AG04450 (cell line): ENCODE data around the gene GDI2.

- CAGE, long polyA plus RNA: no peak
- RRBS: no CpG with 5 or more reads among the region's 2 CpGs
These were observed 1.8 kb downstream of the TUBAL3 start for GRCh38 chr10:5402829-5403147.

- CAGE, long polyA plus RNA: no peak
- RRBS: no CpG with 5 or more reads among the region's 15 CpGs
These were observed 32.3 kb downstream of the CALML5 start for GRCh38 chr10:5466988-5467589.

DNA sequence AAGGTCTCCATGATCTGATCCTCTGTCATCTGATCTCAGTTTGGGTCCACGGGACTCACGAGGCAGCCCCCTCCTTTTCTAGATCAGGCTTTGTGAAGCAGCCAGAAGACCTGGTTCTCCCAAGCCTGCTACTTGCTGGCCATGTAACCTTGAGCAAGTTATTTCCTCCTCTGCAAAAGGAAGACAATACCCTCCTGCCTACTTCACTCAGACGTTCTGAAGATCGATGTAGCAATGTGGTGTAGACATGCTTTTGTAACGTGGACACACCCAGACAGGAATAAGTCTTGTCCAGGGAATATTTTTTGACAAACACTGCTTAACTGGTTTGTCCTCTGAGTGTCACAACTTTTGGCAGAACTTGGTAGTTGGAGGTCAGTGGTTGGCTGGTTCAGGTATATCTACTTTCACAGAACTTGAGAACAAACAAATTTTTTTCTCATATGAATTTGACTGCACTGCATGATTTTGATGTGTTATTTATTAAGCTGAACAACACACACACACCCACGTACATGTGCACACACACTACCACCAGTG is 19.6 kb downstream of the CALML3 start:
- CAGE, long polyA plus RNA: no peak
- RRBS: no CpG with 5 or more reads among the region's 6 CpGs

- CAGE, long polyA plus RNA: no peak
- RRBS: 38% methylated on average over 4 of the region's 23 CpGs
These were observed 23.3 kb downstream of the CALML3 start for GRCh38 chr10:5547549-5548900.

DNA sequence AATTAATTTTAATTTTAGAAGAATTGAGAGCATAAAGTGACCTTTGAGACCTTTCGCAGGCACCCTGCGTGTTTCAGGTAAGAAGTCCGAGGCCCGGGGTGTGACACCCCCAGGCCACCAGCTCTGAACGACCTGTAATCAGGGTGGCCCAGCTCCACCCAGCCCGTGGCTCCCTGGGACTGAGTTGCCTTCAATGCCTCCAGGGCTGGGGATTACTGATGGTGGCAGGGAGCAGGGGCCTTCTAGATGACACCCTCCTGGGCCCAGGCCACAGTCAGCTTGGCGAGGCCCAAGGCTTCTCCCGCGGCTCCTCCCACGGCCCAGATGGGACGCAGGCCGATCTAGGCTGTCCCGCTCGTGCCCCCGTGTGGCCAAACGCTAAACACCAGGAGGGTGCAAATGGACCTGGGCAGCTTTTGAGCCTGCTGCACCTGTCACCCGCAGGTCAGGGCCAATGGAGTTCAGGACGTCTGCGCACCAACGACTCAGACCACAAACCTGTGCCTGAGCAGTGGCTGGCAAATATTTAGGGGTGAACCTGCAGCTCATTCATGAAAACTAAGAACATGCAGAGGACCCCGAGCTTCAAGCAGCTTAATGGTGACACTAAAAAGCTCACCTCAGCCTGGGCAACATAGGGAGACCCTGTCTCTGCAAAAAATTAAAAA is 43.3 kb downstream of the ASB13 start:
- CAGE, long polyA plus RNA: no peak
- RRBS: no CpG with 5 or more reads among the region's 21 CpGs

- CAGE, long polyA plus RNA: no peak
- RRBS: 75% methylated on average over 3 of the region's 28 CpGs
These were observed 20.2 kb downstream of the ASB13 start for GRCh38 chr10:5645944-5646860.

- CAGE, long polyA plus RNA: no peak
- RRBS: 79% methylated on average over 3 of the region's 9 CpGs
These were observed 12.1 kb downstream of the ASB13 start for GRCh38 chr10:5654270-5654746.

DNA sequence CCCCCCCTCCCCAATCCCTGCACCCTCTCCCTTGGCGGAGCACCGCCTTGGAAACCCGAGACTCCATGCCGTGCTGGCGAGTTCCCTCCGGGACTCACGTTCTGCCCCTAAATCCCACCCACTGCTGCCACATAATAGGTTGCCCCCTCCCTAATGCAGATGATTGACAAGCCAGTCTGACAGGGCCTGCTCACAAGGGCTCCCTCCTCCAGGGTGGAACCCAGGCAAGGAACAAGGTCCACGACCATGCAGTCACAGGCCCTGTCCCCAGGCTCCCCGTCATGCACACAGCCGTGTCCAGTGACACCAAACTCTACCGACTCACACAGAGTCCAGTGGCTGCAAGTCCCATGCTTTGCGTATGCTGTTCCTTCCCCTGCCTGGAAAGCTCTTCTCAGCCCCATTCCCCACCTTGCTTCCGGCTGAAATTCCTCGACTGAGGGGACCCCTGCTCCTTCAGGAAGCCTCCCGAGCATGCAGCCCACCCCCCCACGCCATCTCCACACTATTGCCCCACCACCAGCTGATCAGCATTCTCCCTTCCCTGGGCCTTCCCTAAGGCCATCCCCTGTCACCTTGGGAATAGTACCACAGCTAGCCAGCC is 7.1 kb downstream of the ASB13 start:
- CAGE, long polyA plus RNA: no peak
- RRBS: no CpG with 5 or more reads among the region's 16 CpGs

- CAGE, long polyA plus RNA: no peak
- RRBS: no CpG with 5 or more reads among the region's 2 CpGs
These were observed 11.0 kb downstream of the TASOR2 start for GRCh38 chr10:5695466-5696148.

DNA sequence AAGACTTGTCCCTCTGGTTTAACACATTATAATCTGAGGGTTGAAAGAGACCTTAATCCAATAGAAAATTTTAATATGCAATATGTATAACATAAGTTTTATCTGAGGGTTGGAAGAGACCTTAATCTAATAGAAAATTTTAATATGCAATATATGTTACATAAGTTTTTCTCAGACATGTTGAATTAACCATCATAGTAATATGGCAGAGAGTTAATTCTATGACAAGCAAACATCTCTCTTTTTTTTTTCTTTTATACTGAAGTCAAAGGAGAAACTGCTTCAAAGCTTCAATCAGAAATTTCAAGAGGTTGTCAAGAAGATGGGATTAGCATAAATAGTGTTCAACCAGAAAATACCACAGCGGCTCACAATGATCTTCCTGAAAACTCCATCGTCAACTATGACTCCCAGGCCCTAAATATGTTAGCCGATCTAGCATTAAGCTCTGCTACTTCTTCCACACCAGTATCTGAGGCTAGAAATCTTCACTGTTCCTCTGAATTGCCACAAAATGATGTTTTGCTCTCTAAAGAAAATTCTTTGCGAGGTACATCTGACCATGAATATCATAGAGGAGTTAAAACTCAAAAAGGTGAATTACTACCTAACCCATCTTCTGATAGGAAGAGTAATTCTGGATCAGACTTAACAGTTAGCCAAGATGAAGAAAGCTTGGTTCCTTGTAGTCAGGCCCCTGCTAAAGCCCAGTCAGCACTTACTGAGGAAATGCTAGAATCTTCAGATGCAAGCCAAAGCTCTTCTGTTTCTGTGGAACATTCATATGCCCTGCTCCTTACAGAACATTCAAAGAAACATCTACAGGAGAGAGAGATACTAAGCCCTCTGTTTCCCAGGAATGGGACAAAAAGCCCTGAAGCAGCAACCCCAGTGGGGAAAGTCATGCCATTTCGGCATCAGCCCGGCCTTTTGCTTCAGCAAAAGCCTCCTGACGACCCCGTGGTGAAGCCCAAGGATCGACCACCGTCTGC is 55.0 kb downstream of the TASOR2 start:
- CAGE, long polyA plus RNA: no peak
- RRBS: no CpG with 5 or more reads among the region's 10 CpGs

GRCh38 chr10:5765079-5765492 is 48.1 kb downstream of the GDI2 start:
- CAGE, long polyA plus RNA: no peak
- RRBS: no CpG with 5 or more reads among the region's 7 CpGs

- CAGE, long polyA plus RNA: no peak
- RRBS: no CpG with 5 or more reads among the region's 2 CpGs
These were observed 18.6 kb downstream of the GDI2 start for GRCh38 chr10:5794543-5795077.

GRCh38 chr10:5812613-5813520 is at the start of gene GDI2:
TSS of gene GDI2 (minus strand) at chr10:5813434.
- CAGE, long polyA plus RNA: start-site peak on the minus strand at chr10:5813386-5813417, 116 and 88 reads in 2 replicates
- RRBS: 2% methylated on average over 29 of the region's 87 CpGs

DNA sequence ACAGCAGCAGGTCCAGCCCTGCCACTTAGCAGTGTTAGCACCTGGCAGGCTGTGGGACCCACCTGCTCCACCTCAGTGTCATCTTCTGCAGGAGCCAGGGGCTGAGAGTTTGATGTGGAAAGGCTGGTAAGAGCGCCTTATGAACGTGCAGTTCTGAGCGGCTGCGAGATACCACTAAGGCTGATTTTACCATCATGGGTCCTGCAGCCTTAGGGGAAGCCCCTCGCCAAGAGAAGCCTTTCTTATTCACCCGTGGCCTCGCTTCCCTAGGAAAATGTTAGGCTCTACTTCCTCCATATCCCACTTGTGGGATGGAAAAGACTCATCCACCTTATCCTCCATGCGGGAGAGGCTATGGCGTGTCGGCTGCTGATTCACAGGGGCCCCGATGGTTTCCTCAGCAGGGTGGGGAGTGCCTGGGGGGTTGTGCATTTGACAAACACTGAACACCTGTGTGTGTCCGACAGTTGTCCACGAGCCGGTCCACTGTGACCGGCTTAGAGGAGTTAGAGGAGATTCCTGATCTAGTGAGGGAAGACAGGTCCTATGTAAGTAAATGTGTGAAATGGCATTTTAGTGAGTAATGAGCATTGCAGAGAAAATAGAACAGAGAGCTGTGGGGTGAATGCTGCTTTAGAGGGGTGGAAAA is 21.3 kb downstream of the FBH1 start:
- CAGE, long polyA plus RNA: no peak
- RRBS: no CpG with 5 or more reads among the region's 15 CpGs

GRCh38 chr10:5932445-5932874 is 42.4 kb downstream of the FBH1 start:
- CAGE, long polyA plus RNA: no peak
- RRBS: no CpG with 5 or more reads among the region's 8 CpGs

DNA sequence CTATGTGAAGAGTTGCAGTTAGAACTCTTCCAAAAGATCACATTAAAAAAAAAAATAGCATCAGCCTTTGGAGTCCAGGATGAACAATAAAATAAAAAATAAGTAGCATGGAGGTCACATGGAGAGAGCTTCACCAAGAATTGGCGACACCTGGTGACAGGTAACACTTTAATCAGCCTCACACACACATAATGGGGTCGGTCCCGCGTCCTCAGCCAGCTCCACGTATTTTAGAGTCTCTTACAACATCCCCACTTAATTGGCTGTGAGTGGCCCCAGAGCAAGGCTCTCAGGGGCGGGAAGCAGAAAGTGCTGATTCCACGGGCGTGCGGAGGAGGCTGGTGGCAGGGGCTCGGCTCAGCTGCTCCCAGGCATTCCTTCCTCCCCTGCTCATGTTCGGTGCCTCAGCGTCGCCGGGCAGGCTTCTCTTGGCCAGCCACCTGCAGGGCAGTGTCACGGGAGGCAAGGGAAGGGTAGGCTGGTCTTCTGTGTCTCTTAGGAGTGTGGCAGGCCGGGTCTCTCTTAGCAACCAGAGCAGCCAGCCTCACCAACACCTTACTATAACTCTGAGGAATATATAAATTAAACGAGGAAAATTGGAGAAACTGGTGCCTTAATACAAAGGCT is 33.9 kb downstream of the IL15RA start:
- CAGE, long polyA plus RNA: no peak
- RRBS: 35% methylated on average over 2 of the region's 17 CpGs

DNA sequence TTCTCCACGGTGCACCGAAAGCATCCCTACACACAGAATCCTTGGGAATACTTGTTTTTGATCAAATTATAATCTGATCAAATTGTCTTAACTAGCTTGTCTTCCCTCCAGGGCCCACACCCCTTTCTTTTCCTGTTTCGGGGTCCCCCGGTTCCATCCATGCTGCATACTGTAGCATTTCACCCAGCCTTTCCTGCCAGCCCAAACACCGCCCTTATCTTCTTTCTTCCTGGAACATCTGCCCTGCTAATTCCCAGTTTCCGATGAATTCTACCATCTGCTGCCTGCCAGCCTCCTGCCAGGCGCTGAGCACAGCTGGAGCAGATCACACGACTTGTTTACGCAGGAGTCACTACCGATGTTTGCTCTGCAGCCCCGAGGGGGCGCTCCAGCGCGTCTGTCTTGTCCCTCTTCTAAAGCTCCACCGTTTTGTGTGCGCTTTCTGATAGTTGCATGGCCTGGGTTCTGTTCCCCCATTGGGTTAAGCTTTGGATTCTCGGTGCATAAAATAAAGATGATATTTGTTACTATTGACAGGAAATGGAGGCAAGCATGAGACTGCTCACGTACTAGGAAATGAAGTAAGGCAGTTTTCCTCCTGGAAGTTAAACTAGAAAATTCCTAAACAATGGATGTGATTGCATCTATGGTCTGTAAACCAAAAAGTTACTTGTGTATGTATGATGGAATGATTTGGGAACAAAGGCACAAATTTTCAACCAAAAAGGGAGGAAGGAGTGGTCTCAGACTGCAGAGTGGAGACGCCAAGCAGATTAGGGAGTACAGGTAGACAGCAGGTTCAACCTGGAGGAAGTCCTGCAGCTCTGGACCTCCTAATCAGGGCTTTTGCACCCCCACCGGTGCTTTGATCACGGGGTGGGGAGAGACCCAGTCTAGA is 2.4 kb upstream of the RBM17 start:
- CAGE, long polyA plus RNA: no peak
- RRBS: no CpG with 5 or more reads among the region's 21 CpGs

DNA sequence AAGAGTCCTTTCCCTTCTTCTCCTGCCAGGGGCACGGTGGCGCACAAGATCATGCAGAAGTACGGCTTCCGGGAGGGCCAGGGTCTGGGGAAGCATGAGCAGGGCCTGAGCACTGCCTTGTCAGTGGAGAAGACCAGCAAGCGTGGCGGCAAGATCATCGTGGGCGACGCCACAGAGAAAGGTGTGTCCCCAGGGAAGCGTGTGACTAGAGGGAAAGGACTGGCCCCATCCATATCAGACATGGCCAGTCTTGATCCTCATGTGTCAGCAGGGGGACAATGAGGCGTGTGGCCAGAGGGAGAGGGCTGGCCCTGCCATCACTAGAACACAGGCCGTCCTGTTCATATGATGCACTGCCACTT is 23.3 kb downstream of the RBM17 start:
- CAGE, long polyA plus RNA: no peak
- RRBS: no CpG with 5 or more reads among the region's 12 CpGs

DNA sequence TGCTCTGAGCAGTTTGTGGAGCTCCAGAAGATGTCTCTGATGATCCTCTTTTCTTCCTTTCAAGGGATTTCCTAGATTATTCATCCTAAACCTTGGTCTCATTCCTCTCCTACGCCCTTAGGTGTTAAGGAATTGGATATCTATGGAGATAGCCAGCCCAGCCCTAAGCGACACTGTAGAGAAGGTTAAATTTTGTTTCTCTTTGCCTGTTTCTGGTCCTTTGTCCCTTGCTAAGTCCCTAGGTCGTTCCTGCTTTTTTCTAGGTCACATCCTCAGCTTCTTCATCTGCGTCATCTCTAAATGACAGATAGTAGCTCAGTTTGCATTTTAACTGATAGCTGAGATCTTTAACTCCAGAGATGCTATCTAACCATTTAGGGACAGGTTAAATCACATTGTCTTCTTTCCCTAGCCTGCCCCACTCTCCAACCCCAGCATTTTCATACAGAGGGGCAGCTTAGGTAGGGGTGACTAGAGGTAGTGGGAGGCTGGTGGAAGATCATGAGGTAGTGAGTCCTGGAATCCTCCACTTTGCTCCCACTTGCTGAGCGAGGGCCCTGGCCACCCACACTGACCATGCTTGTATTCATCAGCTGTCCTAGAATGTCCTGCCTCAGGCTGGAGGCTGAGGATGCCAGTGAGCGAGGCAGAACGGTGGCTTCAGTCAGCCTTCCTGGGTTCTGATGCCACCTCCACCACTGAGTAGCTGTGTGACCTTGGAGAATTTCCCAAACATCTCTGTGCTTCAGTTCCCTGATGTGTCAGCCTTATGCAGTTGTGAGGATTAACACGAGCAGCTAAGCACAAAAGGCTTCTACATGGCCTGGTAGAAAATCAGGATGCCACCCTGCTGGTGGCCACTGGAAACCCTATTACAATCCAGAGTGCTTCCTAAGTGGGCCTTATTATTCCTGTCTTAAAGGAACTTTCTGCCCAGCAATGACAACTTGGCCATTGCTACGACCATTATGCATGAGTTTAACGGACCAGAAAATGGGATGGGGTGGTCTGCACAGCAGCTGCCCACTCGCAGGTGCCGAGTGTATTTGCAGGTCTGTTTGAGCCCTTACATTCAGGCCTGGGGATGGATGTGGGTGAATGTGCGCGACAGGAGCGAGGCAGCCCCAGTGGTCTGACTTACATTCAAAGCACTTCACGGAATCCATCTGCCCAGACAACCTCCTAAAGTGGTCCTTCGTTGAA is 34.6 kb upstream of the PFKFB3 start:
- CAGE, long polyA plus RNA: no peak
- RRBS: no CpG with 5 or more reads among the region's 17 CpGs

DNA sequence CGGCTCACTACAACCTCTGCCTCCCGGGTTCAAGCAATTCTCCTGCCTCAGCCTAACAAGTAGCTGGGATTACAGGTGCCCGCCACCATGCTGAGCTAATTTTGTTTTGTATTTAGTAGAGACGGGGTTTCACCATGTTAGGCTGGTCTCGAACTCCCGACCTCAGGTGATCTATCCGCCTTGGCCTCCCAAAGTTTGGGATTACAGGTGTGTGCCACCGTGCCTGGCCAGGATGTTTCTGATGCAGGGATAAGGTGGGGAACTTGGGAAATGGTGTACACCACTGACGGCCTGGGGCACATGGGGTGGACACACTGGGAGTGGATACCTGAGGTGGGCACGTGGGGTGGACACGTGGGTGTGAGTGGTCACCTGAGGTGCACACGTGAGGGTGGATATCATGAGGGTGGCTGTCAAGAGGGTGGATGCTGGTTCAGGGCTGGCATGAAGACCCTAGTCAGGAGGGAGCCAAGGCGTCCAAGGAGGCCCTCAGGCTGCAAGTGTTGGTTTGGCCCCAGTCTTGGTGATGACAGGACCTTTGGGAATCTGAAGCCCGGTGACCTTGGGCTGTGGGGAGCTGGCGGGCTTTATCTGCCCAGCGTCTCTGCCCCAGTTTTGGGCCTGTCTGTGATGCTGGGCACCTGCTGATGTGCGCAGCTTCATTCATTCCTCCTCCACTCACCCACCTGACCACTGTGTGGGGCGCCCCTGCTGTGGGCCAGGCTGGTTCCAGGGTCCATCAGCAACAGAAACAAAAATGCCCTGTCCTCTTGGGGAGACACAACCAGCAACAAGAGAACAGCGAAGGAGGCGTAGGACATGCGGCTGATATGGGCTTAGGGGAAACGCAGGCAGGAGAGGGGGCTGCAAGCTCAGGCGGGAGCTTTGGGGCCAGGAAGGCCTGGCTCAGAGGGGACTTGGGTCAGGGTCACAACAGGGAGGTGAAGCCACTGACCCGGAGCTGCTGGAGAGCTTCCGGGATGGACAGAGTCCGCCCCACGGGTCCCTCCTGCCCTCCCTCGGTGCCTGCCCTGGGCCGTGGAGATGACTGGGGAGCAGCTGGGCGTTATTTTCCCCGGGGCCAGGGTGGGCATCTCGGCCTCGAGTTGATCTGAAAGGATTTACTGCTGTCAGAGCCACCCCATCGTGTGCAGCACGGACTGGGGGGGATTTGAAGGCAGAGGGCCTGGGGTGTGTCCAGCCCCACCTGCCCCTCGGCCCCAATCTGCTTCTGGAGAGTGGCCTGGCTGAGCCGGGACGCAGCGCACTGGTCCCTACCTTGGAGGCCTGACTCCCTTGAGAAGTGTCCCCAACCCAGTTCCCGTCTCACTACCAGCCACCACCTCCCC is 24.7 kb upstream of the PFKFB3 start:
- CAGE, long polyA plus RNA: no peak
- RRBS: 55% methylated on average over 5 of the region's 40 CpGs